Temporal lobe (tissue), 2 donors: Measurements from ENCODE around the gene STH.

DNA sequence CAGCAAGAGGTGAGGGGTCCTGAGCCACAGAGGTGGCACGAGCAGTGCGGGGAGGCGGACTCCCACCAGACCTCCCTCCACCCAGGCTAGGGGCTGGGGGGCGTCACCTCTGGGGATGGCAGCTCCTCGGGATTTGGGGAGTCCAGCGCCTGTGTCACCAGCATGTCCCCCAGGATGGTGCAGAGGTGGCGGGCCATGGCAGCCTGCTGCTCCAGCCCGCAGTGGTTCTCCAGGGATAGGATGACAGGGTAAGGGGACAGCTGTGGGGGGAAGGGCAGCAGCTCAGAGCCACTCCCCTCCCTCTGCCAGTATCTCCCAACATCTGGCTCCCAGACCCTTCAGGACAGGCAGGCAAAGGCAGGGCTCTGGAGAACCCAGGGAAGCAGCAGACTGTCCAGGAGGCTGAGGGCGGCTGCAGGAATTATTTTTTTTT is 15.8 kb downstream of the PLCD3 start:
- RAMPAGE, long total RNA = no peak

DNA sequence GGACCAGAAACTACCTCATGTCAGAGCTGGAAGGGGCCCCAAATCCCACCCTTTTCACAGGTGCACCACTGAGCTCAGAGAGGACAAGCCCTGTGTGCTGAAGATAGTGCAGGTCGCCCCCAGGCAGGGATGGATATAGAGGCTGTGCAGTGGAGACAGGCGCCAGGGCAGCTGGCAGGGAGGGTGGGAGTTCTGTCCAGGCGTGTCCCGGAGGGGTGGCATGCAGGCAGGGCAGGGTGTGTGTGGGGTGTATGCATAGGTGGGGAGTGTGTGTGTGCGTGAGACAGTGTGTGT is 4.9 kb downstream of the PLCD3 start:
- RAMPAGE, long total RNA = no peak

DNA sequence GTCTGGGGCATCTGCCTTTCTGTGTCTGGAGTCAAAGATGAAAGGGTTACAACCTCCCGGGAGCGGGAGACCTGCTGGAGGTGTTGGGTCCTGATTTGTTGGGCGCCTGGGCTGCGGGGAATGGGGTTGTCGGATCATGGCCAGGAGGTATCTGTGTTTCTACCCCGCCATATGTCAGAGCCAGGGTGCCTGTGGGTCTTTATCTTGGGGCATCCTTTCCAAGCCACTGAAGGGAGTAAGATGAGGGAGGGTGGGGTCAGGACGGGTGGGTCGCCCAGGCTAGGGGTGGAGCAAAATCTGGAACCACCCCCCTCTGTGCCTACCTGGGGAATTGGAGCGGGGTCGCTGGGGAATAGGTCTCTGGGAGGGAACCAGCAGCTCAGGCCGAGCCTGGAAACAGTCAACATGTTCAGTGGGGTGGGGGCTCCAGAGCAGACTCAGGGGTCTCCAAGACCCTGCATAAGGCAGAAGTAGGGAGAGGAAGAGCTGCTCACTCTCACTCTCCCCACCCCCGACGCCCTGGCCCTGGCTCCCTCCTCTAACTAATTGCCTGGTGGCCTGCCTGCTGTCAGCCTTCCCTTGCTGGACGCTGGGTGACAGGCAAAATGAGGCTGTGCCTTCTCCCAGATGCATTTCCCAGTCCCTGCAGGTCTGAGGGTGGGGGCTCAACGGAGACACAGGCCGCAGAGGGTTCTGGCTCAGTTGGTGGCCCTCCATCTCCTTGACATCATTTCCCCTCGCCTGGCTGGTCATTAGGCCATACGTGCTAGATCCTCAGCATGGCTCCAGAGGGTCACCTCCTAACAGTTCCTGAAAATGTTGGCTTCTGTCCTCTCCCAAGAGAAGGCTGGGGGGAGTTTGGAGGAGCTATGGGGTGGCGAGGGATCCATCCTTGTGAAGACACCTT is 1.2 kb downstream of the FMNL1 start:
- RAMPAGE, long total RNA = no peak

GRCh38 chr17:45247301-45248131 is 14.4 kb downstream of the SPATA32 start:
- RAMPAGE, long total RNA = no peak

GRCh38 chr17:45296516-45297048 is 20.2 kb downstream of the MAP3K14 start:
- RAMPAGE, long total RNA = no peak

- RAMPAGE, long total RNA = no peak
Measured at GRCh38 chr17:45307323-45308077, 9.3 kb downstream of the MAP3K14 start.

GRCh38 chr17:45440081-45441123 is 7.7 kb upstream of the ARHGAP27 start:
- RAMPAGE, long total RNA = no peak

DNA sequence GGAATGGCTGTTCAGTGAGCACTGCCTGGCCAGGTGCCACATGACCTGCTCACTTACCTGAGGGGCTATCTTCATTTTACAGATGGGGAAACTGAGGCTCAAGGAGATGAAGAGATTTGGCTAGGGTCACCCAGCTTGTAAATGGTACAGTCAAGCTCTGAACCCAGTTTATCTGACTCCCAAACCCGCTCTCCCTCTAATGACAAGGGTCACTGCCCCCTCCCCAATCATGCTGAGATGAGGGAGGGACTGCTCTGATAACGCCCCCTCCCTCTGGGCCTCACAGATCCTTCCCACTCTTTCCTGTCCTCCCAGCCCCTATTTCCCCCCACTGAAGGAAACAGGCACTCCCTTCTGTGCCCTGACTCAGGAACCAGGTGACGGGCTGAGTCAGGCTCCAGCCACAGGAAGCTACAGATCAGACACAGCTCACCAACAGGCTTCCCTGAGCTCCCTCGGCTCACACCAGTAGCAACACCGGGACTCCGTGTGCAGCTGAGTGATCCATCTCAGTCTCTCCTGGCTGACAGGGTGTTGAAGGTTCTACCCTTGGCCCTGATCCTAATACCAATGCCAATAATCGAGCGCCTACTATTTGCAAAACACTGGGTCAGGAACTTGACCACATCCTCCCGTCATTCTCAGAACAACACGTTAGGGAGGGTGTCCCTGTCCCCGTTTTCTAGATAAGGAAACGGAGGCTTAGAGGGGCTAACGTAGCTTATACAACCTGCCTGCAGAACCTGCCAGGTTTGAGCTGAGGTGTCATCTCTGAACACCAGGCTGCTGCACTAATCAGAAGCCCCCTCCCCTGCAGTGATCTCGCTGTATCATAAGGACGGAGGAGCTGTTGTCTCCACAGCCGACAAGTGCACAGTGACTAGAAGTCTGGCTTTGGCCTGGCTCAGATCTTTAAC is 13.3 kb upstream of the ARHGAP27 start:
- RAMPAGE, long total RNA = no peak

GRCh38 chr17:45477783-45478424 is 12.6 kb downstream of the PLEKHM1 start:
- RAMPAGE, long total RNA = no peak

GRCh38 chr17:45582780-45583259 is 92.3 kb upstream of the PLEKHM1 start:
- RAMPAGE, long total RNA = no peak

- RAMPAGE, long total RNA = no peak
Measured at GRCh38 chr17:45896905-45898123, 3.0 kb downstream of the MAPT start.

GRCh38 chr17:45936480-45937004 is 42.2 kb downstream of the MAPT start:
- RAMPAGE, long total RNA = no peak

DNA sequence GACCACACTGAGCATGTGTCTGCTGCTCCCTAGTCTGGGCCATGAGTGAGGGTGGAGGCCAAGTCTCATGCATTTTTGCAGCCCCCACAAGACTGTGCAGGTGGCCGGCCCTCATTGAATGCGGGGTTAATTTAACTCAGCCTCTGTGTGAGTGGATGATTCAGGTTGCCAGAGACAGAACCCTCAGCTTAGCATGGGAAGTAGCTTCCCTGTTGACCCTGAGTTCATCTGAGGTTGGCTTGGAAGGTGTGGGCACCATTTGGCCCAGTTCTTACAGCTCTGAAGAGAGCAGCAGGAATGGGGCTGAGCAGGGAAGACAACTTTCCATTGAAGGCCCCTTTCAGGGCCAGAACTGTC is at the start of gene STH:
Gene STH (plus strand): TSS at position 12 of the 357 bp plus-strand sequence.
- RAMPAGE, long total RNA = no peak

DNA sequence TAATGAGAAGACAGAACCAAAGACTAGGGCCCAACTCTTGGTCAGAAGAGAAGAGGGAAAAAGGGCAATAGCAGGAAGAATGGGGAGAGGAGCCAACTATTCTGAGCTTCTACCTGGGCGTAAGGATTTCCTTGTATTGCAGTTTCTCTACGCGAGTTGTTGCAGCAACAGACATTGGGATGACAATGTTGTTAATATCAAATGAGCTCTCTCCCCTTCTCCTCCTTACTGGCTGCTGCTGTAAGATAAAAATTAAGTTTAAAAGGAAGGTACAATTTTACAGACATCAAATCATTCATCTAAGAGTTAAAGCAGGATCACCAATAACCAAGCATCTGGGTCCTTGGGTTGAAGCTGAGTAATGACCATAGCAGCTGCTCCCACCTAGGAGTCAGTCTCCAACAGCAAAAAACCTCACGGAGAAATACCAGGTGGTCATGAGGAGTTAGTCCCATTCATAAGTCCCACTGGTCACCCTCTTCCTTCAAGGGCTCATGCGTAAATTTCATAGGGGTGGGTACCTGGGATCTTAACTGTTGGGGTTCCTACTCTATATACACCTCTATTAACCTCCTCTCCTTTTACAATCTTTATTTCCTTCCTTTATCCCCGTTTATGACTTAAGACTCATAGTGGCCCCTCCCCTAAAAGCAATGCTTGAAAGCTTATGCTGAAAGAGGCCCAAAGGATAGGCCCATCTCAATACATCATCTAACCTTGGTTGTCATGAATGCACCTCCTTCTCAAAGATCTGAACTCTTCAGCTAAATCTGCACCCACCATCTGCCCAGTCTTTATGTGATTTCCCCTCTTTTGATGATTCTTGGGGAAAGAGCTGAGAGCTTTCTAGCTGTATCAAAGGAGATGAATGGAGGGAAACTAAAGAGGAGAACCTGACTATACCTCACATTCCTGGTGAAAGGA is 35.3 kb downstream of the STH start:
- RAMPAGE, long total RNA = no peak

- RAMPAGE, long total RNA = no peak
Measured at GRCh38 chr17:46034972-46035534, 36.0 kb downstream of the STH start.

DNA sequence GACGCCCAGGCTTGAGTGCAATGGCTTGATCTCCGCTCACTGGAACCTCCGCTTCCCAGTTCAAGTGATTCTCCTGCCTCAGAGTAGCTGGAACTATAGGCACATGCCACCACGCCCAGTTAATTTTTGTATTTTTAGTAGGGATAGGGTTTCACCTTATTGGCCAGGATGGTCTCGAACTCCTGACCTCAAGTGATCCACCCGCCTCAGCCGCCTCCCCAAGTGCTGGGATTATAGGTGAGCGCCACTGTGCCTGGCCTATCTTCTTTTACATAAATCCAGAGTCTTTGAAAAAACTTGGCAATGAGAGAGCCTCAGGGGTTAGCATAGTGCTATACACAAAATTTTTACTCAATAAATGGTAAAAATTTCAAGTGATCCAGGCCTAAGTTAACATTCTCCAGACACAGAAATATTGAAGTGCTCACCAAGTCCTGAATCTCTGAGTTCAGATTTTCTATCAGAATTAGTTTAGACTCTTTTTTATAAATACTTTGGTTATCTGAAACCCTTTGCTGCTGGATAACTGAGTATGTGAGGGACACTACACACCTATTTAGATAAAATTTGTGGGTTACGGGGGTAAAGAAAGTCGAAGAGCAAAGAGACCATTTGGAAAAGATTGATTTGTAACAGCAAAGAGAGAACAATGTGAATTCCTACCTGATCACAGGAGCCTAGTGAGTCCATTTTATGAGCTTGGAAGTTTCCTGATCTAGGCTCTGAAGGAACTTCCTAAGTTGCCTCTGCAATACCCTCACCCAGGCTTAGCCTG is 37.9 kb downstream of the STH start:
- RAMPAGE, long total RNA = no peak

- RAMPAGE, long total RNA = no peak
Measured at GRCh38 chr17:46127585-46128541, 65.4 kb downstream of the KANSL1 start.

GRCh38 chr17:46135920-46136251 is 57.3 kb downstream of the KANSL1 start:
- RAMPAGE, long total RNA = no peak

- RAMPAGE, long total RNA = no peak
Measured at GRCh38 chr17:46579817-46580135, 285 bp upstream of the ARL17A start.

DNA sequence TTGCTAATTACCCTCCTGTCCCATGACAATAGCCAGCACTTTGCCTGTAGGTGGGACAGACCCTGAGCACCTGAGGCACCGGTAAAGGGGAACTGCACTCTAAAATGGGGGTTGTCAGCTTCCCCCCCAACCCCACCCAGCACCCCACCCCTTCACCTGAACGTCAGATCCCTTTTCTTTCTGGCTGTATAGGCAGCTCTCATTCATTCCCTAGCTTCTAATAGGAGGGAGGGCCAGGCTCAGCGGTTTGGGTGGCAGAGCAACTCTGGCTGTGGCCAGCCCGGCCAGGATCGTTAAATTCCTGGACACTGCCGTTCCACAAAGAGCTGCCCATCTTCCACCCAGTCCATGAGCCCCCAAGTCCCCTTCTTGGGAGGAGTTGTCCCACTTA is 45.9 kb downstream of the WNT3 start:
- RAMPAGE, long total RNA = no peak